Epithelial cell of proximal tubule (primary cell): ENCODE measurements around the gene C4orf47.

- RAMPAGE, long total RNA, result no peak
- RRBS, result no CpG with 5 or more reads among the region's 15 CpGs
Measured at GRCh38 chr4:184777862-184779254, 44.5 kb upstream of the CENPU start.

DNA sequence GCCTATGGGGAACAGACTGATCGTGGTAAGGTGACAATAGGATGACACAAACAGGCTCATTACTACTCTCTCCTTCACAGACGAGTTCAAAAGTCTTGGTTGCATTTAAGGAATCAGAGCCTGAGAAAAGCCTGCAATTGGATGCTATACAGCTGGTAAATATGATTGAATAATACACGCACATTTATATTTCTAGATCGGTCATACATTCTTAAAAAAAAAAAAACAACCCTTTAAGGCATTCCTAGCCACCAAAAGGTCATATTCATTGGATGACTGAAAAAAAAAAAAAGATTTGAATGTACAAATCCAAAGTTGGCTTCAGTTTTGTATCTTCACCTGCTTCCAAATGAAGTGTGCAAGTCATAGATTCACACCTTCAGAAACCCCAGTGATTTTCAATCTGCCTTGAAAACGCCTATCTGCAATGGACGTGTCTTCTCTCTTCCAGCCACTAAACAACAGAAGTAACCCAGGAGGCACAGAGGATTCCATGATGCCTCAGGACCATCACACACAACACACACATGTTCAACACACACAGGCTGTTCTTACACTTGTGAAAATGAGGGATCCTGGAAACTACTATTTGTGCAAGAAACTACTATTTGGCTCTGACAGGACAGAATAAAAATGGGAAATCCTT is 43.6 kb downstream of the ACSL1 start:
- RAMPAGE, long total RNA, result no peak
- RRBS, result no CpG with 5 or more reads among the region's 6 CpGs

- RAMPAGE, long total RNA, result no peak
- RRBS, result no CpG with 5 or more reads among the region's 11 CpGs
Measured at GRCh38 chr4:184838610-184839352, 13.0 kb upstream of the ACSL1 start.

GRCh38 chr4:184849145-184849865 is 23.5 kb upstream of the ACSL1 start:
- RAMPAGE, long total RNA, result no peak
- RRBS, result no CpG with 5 or more reads among the region's 6 CpGs

DNA sequence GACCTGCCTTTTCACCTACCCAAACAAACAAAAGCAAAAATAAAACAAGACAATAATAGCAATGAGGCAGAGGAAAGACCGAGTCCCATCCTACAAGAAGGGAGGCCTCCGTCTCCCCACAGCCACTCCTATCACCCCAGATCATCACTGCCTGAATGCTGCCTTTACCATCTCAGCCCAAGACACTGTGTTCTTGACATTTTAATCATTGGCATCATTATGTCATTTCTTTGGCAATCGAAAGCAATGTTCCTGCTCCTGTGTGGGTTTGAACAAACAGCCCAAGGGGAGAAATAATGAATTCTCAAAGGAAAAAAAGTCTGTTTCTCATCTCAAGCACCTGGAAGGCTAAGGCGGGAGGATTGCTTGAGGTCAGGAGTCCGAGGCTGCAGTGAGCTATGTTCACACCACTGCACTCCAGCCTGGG is 73.0 kb upstream of the ACSL1 start:
- RAMPAGE, long total RNA, result no peak
- RRBS, result no CpG with 5 or more reads among the region's 5 CpGs

GRCh38 chr4:185004450-185005025 is 13.8 kb upstream of the HELT start:
- RAMPAGE, long total RNA, result no peak
- RRBS, result 3% methylated on average over 3 of the region's 22 CpGs

DNA sequence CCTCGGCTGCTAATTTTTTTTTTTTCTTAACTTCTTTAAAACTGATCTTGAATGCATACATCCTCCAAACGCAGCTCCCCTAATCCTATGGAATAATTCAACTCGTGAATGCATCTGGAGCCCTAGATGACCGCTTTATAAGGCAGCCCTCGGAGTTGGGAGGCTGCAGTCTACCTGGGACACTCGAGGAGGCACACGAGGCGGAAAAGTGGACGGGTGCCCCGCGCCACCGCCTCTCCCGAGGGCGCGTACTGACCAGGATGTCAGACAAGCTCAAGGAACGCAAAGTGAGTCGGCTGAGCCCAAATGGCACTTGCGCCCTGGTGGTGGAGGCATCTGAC is 349 bp downstream of the HELT start:
- RAMPAGE, long total RNA, result no peak
- RRBS, result no CpG with 5 or more reads among the region's 18 CpGs

- RAMPAGE, long total RNA, result no peak
- RRBS, result no CpG with 5 or more reads among the region's 6 CpGs
Measured at GRCh38 chr4:185272305-185272695, 62.9 kb downstream of the SNX25 start.

DNA sequence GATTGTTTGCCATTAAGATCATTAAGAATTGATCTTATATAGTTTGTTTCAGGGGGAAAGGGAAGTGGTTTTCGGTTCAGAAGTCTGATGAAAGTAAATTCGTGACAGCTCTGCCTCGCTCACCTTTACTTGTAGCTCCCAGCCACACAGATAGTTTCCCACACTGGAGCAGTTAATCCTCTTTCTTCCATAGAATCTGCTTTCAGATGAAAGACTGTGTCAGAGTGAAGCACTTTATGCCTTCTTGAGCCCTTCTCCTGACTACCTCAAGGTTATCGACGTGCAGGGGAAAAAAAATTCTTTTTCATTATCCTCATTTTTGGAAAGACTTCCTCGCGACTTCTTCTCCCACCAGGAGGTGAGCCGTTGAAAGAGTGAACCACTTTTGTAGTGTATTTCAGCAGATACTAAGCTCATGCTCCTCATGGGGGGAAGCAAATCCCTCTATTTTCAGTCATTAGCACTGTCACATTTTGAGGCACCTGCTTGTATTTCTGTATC is 44.4 kb downstream of the LRP2BP start:
- RAMPAGE, long total RNA, result no peak
- RRBS, result no CpG with 5 or more reads among the region's 8 CpGs

DNA sequence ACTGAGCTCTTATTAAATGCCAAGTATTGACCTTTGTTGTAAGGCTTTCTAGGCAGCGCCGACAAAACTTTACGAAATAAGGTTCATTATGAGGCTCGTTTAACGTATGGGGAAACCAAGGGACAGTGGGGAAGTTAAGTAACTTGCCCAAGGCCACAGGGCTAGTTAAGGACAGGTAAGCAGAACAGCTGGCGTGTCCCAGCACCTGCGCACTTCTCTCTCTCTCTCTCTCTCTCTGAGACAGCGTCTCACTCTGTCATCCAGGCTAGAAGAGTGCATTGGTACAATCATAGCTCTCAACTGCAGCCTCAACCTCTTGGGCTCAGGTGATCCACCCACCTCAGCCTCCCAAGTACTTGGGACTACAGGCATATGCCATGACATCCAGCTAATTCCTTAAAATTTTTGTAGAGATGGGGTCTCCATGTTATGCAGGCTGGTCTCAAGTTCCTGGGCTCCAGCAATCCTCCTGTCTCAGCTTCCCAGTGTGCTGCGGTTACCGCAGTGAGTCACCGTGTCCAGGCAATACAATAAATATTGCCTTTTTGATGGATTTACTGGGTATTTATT is 16.0 kb downstream of the LRP2BP start:
- RAMPAGE, long total RNA, result no peak
- RRBS, result no CpG with 5 or more reads among the region's 11 CpGs

DNA sequence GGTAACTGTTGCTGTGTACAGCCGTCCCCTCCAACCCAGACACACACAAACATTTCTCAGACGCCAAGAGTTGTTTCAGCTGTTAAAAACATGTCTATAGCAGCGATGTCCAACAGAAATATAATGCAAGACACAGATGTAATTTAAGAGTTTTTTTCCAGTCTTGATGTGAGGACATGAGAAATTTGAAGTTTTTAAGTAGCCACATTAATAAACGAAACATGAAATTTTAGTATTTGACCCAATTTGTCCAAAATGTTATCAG is 601 bp downstream of the ANKRD37 start:
- RAMPAGE, long total RNA, result no peak
- RRBS, result no CpG with 5 or more reads among the region's 4 CpGs

DNA sequence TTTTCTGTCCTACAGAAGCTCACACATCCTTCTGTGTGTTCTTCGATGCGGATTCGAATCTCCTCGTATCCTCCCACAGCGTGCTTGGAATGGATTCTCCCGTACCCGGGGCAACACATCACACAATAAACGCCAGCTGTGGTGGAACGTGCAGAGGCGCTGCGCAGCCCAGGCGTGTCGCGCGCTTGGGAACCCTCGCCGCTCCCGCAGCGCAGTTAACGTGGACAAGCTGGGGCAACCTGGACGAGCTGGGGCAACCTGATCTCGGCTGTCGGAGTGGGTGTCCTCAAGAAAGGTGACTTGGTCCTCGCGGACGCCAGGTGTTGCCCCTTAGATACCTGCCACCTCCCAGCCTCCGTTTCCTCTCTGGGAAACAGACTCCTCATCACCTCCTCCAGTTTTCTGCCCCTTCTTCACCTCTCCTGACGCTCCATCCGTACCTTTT is at the start of gene C4orf47:
C4orf47 (plus strand) TSS at position 153 of the 445 bp plus-strand sequence.
- RAMPAGE, long total RNA, result no peak
- RRBS, result no CpG with 5 or more reads among the region's 29 CpGs

GRCh38 chr4:185504349-185505326 is 30.7 kb downstream of the PDLIM3 start:
- RAMPAGE, long total RNA, result no peak
- RRBS, result no CpG with 5 or more reads among the region's 21 CpGs

- RAMPAGE, long total RNA, result no peak
- RRBS, result 2% methylated on average over 18 of the region's 51 CpGs
Measured at GRCh38 chr4:185534466-185535316, 616 bp downstream of the PDLIM3 start.

- RAMPAGE, long total RNA, result no peak
- RRBS, result no CpG with 5 or more reads among the region's 9 CpGs
Measured at GRCh38 chr4:185542928-185543347, 7.6 kb upstream of the PDLIM3 start.

- RAMPAGE, long total RNA, result no peak
- RRBS, result no CpG with 5 or more reads among the region's 20 CpGs
Measured at GRCh38 chr4:185588821-185589726, 53.8 kb upstream of the PDLIM3 start.

DNA sequence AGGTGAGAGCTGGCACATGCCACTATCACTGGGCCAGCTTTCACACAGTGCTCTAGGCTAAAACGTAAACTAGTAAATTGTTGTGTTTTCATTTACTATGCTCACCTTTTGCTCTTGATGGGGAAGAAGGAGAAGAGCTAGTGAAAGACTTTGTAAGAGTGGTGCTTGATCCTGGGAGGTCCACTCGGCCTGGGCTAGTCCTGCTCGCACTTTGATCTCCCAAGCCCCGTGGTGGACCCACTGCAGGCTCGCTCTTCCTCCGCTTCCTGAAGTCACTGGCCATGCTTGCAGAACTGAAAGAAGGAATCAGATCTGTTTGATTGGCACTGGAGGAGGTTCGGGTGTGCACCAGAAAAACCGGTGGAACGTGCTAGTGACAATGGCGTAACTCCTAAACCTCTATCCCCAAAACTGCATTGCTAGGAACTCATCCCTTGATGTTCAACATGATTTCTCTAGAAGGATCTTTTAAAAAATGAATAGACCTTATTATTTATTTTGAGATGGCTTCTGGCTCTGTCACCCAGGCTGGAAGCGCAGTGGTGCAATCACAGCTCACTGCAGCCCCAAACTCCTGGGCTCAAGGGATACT is 91.5 kb upstream of the PDLIM3 start:
- RAMPAGE, long total RNA, result no peak
- RRBS, result no CpG with 5 or more reads among the region's 11 CpGs

- RAMPAGE, long total RNA, result no peak
- RRBS, result no CpG with 5 or more reads among the region's 18 CpGs
Measured at GRCh38 chr4:185715926-185716951, 95.8 kb downstream of the SORBS2 start.

- RAMPAGE, long total RNA, result no peak
- RRBS, result no CpG with 5 or more reads among the region's 3 CpGs
Measured at GRCh38 chr4:185718517-185719133, 93.4 kb downstream of the SORBS2 start.

GRCh38 chr4:185774340-185774705 is 37.7 kb downstream of the SORBS2 start:
- RAMPAGE, long total RNA, result no peak
- RRBS, result no CpG with 5 or more reads among the region's 5 CpGs